NCI-H460 (cell line): Measurements from ENCODE around the gene HGD.

RAMPAGE:
- cytosol, long total RNA: no peak
- long total RNA: no peak
- nucleus, long total RNA: no peak
Observed at GRCh38 chr3:120558644-120559158, 37.4 kb upstream of the NDUFB4 start.

DNA sequence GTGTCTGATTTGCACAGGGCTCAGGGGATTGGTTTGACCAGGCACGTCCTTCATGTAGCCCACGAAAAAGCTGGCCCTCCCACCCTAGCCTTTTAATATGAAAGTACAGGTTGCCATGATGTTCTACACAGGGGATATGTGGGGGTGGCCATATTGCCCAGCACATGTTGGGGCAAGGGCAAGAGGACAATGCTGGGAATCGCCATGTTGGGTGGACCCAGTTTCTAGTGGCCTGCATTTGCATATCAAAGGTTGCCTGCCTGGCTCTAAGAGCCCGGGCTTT lies 20.1 kb downstream of the NDUFB4 start:
RAMPAGE:
- cytosol, long total RNA: no peak
- long total RNA: no peak
- nucleus, long total RNA: no peak

DNA sequence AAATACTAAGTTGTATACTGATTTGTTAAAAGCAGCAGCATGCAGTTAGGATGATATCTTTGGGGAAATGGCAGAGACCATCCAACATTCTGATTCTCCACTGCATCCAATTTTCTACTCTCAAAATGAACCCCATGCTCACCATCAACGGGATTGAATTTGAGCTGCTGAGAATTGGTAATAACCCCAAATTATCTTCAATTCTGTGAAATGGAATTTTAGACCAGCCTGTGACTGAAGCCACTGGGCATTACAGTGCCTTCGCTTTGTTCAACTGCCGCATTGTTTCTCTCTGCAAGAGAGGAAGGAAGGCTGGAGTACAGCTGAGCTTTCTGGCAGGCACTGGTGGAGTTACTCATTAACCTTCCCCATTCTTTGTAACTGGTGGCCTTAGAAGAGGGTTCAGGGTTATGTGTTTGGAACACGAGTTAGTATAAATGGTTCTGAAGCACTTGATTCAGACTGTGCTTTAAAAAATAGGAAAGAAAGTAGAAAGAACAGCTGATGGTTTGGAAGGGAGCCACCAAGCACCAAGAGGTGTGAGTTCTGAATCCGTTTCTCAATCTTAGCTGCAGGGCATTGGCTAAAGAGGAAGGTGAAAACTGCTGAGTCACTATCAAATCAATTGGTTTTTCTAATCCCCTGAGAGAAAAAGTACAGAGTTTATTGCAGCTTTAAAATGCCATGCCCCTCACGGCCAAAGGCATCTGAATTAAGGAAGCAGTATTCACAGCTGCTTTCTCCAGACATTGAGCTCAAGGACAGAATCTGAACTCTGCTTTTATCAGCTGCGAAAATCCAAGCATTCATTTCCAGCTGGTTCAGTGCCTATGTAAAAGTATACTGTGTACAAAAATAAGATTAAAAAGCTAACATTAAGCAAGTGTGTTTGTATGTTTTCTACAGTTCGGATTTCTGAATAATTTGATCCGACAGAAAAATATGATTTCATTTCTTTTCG lies 3.6 kb downstream of the HGD start:
RAMPAGE:
- cytosol, long total RNA: no peak
- long total RNA: no peak
- nucleus, long total RNA: no peak

GRCh38 chr3:120679660-120680257 lies 2.3 kb downstream of the HGD start:
RAMPAGE:
- cytosol, long total RNA: no peak
- long total RNA: no peak
- nucleus, long total RNA: no peak

DNA sequence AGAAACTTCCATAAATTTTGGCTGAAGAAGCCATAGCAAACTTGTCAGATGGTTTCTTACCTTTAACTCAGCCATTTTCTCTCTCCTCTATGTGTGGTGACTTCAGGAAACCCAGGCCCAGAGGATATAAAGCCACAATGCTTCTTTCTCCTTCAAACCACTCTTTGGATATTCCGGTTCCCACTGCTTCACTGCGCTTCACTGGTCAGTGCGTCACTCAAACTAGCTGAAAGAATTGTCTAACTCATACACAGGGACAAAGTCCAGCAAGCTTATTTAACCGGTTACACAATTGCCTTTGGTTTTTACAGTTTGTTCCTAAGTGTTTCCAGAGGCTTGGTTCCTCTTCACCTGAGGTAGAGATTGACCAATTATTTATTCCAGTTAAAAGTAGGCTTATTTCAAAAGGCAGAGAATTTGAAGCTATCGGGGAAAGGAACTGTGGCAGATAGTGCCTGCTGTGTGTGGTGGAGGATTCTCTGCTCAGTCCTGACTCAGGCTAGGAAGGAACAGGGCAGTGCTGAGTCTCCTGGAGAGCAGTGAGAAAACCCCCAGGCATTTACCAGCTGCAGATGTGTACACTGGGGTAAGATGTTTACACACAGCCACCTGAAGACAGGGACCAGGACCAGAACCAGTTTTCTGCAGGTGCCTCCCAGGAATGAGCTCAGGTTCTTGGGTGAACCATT lies at the start of gene HGD:
TSS of gene HGD (minus strand) at position 203 of the 689 bp plus-strand sequence.
RAMPAGE:
- cytosol, long total RNA: no peak
- long total RNA: no peak
- nucleus, long total RNA: no peak

DNA sequence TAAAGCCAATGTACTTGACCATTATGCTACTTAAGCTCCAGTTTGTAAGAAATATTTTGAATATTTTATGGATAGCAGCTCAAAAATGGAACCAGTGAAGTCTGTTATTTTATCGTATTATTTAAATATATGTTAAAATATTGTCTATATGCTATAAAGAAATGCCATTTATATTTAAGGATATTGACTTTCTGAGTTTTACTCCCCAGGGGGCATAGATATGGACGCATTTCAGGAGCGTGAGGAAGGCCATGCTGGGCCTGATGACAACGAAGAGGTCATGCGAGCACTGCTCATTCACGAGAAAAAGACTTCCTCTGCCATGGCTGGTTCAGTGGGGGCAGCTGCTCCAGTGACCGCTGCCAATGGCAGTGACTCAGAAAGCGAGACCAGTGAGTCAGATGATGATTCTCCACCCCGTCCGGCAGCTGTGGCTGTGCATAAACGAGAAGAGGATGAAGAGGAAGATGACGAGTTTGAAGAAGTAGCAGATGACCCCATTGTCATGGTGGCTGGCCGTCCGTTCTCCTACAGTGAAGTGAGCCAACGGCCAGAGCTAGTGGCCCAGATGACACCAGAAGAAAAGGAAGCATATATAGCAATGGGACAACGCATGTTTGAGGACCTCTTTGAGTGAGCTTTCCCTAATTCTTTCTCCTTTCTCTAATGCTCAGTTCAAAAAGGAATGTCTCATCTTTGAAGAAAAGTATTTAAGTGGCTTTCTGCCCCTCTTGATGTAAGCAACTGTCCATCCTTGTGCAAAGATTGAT lies 38.5 kb downstream of the GTF2E1 start:
RAMPAGE:
- cytosol, long total RNA: no peak
- long total RNA: no peak
- nucleus, long total RNA: no peak

GRCh38 chr3:121489219-121490093 lies 56.3 kb downstream of the POLQ start:
RAMPAGE:
- cytosol, long total RNA: no peak
- long total RNA: no peak
- nucleus, long total RNA: no peak

GRCh38 chr3:121654543-121655039 lies 6.1 kb downstream of the HCLS1 start:
RAMPAGE:
- cytosol, long total RNA: no peak
- long total RNA: no peak
- nucleus, long total RNA: no peak

GRCh38 chr3:121718078-121718605 lies 31.4 kb downstream of the GOLGB1 start:
RAMPAGE:
- cytosol, long total RNA: no peak
- long total RNA: no peak
- nucleus, long total RNA: no peak

DNA sequence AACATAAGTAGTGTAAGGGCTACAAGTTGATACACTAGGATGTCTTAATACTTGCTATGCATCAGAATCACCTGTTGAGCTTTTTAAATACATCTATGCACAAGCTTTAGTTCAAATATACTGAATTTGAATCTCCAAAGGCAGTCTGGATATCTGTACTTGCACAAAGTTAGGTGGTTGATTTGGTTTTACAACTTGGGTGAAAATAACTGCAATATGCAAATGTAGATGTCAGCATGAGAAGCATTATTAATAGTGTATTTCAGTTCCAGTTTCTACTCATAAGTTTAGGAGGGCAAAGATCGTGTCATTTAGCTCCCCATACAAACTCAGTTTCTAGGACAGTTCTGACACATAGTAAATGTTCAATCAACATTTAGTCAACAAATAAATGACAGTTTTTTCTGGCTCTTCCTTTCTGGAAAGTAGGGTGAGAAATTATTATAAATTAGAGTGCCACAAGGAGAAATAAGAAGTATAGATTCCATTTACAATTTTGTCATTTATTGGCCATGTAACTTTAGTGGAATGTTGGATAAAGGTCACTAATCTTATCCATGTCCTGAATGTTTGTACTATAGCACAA lies 25.5 kb downstream of the IQCB1 start:
RAMPAGE:
- cytosol, long total RNA: no peak
- long total RNA: no peak
- nucleus, long total RNA: no peak

RAMPAGE:
- cytosol, long total RNA: no peak
- long total RNA: no peak
- nucleus, long total RNA: no peak
Observed at GRCh38 chr3:121835475-121835830, 444 bp downstream of the EAF2 start.

GRCh38 chr3:121997810-121998307 lies 24.2 kb downstream of the ILDR1 start:
RAMPAGE:
- cytosol, long total RNA: no peak
- long total RNA: no peak
- nucleus, long total RNA: no peak

DNA sequence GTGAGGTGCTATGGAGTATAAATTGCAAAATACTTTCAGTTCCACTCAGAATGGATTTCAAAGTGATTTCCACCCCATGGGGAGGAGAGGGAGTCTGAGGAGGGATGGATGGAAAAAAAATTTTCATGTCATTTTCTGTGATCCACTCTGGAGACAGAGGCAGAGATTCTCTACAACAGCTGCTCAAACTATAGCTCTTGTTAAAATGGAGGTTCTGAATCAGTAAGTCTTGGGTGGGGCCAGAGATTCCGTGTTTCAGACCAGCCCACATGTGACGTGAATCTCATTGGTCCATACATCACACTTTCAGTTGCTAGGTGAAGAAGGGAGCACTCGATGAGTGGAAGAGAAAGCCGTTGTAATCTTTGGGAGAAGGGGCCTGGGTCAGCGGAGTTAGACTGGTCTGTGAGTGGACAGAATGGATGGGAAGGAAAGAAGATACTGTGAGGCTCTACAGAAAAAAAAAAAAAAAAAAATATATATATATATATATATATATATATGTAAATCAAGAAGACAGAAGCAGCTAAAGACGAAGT lies 45.9 kb downstream of the CD86 start:
RAMPAGE:
- cytosol, long total RNA: no peak
- long total RNA: no peak
- nucleus, long total RNA: no peak

RAMPAGE:
- cytosol, long total RNA: no peak
- long total RNA: no peak
- nucleus, long total RNA: no peak
Observed at GRCh38 chr3:122120063-122120753, 63.3 kb upstream of the CASR start.

DNA sequence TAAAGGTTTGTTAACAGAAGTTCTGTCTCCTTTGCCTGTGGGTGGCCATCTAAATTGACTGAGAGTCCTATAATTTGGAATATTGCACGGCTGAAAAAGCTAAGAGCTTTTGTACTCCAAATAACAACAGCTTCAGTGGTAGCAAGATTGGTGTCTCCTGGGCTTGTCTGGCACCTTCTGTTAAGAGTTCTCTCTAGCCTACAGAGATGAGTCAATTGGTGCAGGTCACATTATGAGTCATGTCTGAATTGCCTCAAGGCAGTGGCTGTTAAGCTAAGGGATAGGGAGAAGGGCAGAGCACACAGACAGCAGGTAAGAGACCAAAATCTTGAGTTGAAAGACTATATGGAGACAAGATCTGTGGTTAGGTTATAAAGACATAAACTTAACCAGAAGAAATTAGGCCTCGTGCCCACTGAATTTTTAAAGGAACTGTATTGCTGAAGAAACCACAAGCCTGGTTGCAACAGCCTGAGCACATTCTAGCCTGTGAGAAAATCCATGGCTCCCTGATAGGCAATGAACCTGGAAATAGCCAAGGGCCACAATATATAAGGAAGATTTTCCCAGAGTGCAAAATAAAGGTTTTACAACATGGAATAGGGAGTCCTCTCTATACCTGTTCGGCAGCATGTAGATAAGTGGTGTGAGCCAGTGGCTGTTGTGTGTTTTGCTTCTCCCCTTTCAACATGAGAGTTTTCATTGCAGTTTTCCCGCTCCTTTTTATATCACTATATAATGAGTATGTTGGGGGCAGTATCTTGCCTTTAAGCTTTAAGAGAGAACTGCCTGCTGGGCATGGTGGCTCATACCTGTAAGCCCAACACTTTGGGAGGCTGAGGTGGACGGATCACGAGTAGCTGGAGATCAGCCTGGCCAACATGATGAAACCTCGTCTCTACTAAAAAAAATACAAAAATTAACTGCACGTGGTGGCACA lies 19.3 kb upstream of the KPNA1 start:
RAMPAGE:
- cytosol, long total RNA: no peak
- long total RNA: no peak
- nucleus, long total RNA: no peak

DNA sequence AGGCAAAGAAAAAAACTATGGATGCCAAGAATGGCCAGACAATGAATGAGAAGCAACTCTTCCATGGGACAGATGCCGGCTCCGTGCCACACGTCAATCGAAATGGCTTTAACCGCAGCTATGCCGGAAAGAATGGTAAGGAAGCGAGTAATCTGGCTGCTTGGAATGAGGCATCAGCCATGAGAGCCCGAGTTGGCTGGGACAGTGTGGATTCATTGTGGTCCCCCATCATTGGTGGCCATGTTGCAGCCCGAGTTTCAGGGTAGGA lies 47.1 kb downstream of the PARP14 start:
RAMPAGE:
- cytosol, long total RNA: no peak
- long total RNA: no peak
- nucleus, long total RNA: no peak

GRCh38 chr3:122782796-122783093 lies 10.9 kb downstream of the HSPBAP1 start:
RAMPAGE:
- cytosol, long total RNA: no peak
- long total RNA: no peak
- nucleus, long total RNA: no peak

DNA sequence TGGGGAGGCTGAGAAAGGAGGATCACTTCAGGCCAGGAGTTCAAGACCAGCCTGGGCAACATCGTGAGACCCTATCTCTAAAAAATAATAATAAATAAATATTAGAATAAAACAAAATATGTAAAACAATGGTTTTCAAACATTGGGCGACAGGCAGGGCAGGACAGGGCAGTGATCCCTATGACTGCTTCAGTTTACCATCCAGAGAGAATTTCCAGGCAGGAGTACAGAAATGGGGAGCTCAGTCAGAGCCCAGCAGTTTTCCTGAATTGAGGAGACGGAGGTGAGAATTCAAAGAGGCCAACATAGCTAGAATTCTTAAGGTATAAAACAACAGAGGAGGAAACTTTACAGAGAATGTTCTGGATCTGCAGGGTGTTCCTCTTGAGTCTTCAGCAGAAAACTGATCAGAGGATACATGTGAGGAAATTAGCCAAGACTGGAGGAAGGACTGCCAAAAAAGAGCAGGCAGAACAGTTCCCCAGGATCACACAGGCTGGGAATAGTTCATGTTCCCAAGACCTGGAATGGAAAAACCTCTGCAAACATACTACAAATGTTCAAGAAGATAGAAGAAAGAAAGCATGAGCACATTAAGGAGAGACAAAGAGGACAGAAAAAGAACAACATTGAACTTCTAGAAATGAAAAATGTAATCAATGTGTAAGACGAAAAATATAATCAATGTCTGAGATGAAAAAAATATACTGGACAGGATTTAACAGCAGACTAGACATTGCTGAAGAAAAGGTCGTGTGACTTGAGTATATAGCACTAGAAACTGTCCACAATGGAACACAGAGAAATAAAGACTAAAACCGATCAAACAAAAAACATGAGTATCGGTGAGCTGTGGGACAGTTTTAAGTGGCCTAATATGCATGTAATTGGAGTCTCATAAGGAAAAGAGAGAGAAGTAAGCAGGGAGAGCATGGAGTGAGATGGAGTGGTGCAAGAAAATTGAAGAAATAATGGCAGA lies 7.5 kb downstream of the SLC49A4 start:
RAMPAGE:
- cytosol, long total RNA: no peak
- long total RNA: no peak
- nucleus, long total RNA: no peak

RAMPAGE:
- cytosol, long total RNA: no peak
- long total RNA: no peak
- nucleus, long total RNA: no peak
Observed at GRCh38 chr3:122973864-122974314, 53.7 kb downstream of the SEMA5B start.

GRCh38 chr3:123085364-123085958 lies 18.6 kb downstream of the PDIA5 start:
RAMPAGE:
- cytosol, long total RNA: no peak
- long total RNA: no peak
- nucleus, long total RNA: no peak